Vermiform appendix (tissue), 1 donor: Measurements from ENCODE around the gene PRR20D.

DNA sequence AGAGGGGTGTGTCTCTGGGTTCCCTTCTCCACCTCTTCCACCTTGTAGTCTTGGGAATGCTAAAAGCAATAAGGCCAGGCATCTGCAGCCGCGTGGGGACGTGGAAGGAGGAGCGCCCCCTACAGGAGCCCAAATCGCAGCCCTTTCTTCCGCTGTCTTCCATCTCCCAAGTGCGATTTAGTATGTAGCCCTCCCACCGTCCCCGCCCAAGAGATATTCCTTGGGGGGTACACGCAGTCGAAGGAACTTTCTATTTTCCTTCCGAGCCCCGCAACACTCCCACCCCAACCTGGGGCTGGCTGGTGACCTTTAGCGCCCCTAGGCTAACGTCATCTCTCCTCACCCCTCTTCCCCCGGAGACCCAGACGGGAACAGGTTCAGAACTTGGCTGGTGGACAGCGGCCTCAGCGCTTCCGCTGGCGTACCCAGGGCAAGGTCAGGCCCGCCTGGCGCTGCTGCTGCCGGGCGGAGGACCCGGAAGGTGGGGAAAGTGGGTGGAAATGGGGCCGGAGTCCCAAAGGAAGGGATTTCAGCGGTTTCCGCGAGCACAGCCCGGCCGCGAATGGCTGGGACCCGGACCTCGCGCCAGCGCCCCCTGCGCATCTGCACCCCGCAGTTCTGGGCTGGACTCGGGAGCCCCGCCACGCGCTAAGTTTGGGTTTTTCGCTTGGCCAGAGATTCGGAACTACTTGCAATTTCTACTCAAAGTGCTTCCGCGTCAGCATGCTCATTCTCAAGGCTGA, 2.1 kb upstream of the PCDH8 start:
- PRO-cap: no peak

- PRO-cap: no peak
Measured at GRCh38 chr13:53059815-53060111, 31.1 kb downstream of the OLFM4 start.

DNA sequence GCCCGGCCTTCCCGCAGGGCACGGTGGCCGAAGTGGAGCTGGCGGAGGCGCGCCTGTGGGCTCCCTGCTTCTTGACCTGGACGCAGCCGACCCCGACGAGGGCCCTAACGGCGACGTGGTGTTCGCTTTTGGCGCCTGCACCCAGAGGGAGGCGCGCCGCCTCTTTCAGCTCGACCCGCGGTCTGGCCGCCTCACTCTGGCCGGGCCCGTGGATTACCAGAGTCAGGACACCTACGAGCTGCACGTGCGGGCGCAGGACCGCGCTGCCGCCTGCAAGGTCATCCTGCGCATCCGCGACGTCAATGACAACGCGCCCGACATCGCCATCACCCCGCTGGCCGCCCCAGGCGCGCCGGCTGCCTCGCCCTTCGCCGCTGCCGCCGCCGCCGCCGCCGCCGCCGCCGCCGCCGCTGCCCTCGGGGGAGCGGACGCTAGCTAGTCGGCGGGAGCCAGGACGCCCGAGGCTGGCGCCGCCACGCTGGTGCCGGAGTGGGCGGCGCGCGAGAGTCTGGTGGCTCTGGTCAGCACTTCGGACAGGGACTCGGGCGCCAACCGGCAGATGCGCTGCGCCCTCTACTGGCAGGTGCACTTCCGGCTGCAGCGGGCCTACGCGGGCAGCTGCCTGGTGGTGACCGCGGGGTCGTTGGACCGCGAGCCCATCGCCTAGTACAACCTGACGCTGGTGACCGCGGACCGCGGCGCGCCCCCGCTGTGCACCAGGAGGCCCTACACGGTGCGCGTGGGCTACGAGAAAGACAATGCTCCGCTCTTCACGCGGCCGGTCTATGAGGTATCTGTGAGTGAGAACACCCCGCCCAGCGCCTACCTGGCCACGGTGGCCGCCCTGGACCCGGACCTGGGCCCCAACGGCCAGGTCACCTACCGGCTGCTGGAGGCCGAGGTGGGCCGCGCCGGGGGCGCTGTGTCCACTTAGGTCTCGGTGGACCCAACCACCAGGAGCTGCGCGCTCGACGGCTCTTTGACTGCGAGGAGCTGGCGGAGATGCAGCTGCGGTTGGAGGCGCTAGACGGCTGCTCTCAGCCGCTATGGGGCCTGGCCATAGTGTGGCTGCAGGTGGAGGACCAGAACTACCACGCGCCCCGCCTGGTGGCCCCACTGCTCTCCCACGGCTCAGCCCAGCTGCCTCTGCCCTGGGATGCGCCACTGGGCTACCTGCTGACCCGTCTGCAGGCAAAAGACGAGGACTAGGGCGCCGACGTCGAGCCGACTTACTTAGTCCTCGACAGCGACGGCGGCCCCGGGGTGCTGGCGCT, 172.5 kb downstream of the OLFM4 start:
- PRO-cap: no peak

DNA sequence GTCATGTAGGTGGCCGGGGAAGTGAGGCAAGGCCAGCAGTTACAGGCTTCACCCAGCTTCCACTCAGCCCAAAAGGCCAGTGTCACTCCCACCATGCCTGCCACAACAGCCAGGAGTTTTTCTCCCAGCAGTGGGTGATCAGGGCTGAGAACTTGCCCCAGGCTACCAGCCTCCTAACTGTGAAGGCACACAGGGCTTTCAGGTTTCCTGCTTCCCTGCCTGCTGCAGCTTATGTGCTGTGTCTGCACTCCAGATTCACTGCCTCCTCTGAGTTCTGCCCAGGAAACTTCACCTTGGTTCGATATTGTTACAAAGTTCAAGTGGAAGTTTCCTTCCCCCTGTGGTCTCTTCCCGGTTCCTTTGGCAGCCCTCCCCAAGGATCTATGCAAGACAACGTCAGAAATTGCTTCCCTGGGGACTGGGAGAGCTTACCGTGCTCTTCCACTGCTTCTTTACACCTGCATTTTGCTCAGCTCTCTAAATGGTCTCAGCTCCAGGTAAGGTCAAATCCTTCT, 1730.2 kb upstream of the PRR20A start:
- PRO-cap: no peak

DNA sequence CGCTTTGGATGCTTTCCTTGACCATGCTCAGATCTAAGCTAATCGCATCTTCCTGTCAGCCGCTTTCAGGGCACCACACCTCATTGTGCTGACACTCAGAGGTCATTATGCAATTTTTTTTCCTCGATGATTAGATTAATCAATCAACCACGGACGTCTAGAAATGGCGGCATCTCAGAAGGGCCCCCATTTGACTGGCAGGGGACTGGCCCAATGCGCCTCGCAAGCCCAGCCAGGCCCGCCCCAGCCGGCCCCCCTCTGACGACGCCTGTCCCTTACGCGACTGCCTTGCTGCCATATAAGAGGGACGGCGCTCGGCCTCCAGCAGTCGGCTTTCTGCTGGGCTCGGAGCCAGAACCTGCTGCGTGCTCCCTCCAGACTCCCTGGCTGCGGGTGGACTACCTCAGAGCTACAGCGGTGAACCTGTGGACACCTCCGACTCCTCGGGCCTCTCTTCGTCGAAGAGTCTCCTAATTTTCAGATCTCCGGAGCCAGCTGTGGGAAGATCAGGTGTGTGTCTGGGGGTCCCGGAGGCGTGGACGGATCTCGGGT, at the start of gene PRR20D:
Gene PRR20D, plus strand, starts transcription at position 297 of the 552 bp plus-strand sequence.
- PRO-cap: no peak

- PRO-cap: no peak
Measured at GRCh38 chr13:57633233-57633881, 1.8 kb downstream of the PCDH17 start.

- PRO-cap: no peak
Measured at GRCh38 chr13:57634197-57635201, 3.0 kb downstream of the PCDH17 start.

DNA sequence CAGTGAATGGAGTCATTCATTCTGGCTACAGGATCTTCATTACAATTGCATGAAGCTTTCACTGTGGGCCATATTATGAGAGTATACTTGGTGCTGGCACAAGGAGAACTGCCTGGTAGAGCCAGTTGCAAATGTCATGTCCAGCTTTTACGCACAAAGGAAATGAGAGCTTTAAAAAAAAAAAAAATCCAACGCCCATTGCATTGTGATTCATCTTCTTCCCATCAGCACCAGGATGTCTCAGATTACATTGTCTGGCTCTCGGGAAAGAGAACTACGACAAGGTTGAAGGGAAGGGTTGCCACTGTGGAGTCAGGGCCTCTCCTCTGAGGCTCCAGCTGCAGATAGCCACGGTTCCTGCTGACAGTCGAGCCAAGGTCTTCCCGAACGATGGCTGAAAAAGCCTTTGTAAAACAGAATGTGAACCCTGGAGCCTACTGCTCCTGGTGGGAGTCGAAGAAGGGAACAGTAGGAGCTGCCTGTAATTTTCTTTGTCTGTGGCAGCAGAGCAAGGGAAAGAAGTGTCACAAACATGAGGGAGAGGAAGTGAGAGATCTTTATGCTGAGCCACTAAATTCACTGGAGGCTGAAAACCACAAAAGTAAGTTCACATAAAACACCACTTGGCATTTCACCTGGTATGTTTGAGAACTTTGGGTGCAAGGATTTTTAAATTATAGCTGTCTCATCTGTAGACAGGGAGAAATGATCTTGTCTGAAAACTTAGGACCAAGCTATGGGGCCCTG, 704.7 kb downstream of the DIAPH3 start:
- PRO-cap: bidirectional peak, plus-strand start at position 282 of the sequence, minus-strand start at position 110 of the sequence

DNA sequence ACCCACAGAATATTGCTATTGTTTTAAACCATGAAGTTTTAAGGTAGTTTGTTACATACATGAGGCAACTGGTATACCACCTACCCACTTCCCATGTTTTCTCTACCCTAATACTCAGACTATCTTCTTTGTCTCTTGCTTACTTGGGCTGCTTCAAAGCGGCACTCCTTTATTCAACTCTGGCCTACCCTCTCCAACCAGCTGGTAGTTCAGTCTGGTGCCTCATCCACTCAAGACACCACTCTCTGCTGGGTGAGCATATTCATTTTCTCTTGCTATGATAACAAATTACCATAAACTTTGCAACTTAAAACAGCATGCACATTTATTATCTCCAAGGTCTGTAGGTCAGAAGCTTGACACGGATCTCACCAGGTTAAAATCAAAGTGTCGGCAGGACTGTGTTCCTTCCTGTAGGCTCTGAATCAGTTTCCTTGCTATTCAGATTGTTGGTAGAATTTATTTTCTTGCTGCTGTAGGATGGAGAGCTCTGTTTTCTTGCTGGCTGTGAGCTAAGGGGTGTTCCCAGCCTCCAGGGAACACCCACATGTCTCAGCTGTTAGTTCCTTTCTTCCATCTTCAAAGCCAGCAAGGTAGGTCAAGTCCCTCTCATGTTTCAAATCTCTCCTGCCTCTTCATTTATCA, 666.0 kb downstream of the DIAPH3 start:
- PRO-cap: no peak

DNA sequence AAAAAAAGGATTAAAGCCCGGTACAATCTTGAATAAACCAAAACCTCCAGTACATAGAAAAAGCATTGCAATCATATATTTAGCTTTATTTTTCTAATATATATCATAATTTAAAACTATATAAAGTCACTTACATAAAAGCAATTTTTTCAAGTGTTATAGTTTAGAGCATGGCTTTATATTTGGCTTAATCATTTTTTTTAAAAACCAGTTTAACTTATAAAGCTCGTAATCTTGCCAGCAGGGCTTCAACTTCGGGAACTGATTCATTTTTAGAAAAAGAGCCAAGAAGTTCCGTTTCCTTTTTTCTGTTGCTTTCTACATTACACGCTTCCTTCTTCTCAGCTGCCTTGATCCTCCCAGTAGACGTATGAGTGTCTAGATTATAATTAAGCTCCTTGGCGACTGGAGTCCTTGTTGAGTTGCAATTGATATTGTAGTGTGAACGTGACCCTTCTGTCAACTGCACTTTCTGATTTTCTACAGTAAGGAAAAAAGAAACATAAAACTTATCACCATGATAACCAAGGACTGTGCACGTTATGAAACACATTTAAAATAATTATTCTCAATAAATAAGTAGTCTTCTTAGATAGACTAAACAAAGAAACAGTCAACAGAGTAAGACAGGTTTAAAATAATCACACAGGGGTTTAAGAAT, 497.2 kb downstream of the DIAPH3 start:
- PRO-cap: unidirectional peak, minus-strand start at position 263 of the sequence

DNA sequence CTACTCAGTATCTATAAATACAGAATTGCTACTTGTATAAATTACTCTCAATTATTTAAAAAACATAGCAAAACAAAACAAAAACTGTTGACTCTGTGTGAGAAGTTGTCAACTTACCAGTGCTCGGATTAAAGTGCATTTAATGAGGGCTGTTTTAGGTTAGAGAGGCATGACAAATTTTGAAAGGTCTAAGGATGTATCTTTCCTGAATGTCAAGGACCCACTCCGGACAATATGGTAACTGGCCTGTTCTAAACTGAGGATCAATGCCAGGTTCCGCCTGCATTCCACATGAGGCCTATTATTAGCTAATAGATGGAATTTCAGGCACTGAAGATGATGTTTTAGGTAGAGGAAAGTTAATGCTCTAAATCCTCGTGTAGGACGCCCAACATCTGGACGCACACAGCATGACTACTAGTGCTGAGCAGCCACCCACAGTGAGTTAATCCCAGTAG, 150.8 kb downstream of the DIAPH3 start:
- PRO-cap: no peak

GRCh38 chr13:60409402-60410245, 12.6 kb downstream of the TDRD3 start:
- PRO-cap: no peak

GRCh38 chr13:60583116-60584132, 186.4 kb downstream of the TDRD3 start:
- PRO-cap: bidirectional peak, plus-strand start at chr13:60584068, minus-strand start at chr13:60583838

DNA sequence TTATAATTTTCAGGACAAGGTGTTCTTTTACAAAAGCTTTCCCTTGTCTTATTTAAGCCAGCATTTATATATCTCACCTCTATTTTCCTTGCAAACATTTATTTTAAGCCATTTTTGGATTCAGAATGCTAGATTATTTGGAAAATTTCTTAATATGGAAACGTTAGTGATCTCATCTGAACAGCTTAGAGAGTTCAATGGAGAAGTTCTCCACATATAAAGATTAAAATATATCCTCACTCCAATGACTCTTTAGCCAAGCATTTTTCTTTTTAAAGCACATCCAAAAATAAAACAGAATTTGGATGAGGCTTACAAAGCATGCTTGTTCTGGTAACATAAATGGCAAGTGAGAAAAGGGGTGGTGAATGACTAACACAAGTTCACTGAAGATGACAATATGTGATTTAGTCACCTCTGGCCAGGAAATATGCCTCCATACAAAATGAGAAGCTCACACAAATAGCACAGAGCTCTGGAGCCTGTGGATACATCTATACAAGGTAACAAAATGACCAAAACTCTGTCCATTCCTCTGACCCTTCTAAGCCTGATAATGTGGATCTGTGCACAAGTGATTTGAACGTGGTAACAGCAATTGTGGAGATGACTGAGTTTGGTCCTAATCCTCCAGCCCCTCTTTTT, 253.0 kb downstream of the PCDH20 start:
- PRO-cap: no peak

GRCh38 chr13:63593351-63593550, 153.3 kb upstream of the ENSG00000237378 start:
- PRO-cap: no peak

- PRO-cap: unidirectional peak, plus-strand start at chr13:65813976
Measured at GRCh38 chr13:65813842-65814041, 1416.4 kb downstream of the PCDH9 start.

- PRO-cap: no peak
Measured at GRCh38 chr13:65940569-65940841, 1289.6 kb downstream of the PCDH9 start.

GRCh38 chr13:68257476-68257903, 1027.4 kb upstream of the PCDH9 start:
- PRO-cap: no peak

- PRO-cap: no peak
Measured at GRCh38 chr13:69221481-69222058, 886.7 kb downstream of the KLHL1 start.

DNA sequence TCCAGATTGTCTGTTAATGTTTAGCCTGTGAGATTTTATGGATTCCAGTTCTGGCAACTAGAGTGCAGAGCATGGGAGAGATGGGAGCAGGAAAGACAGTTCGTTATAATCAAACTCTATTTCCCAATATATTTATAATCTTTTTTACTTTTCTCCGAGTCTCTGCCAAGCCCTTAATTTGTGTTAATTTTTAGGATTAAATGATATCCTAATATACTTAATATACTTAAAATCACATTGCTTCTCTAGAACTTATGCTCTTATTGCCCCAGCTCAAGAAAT, 272.7 kb upstream of the KLHL1 start:
- PRO-cap: no peak